Right common carotid artery plus branches (tissue), 1 donor: Measurements from ENCODE around the gene TSC22D1.

DNA sequence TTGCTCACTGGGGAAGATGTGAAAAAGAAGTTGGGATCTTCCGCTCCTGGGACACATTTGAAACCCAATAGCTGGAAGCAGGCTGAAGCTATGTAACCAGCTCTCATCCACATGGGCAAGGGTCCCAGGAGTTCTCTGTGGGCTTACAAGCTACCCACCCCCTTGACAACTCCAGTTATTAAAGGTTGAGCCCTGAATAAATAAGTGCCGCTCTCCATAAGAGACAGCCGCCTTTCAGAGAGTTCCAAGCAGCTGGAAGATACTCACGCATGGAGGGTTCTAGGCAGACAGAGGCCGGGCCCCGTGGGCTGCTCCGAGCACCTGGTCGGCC lies 22.9 kb downstream of the SERP2 start:
- PRO-cap = no peak

DNA sequence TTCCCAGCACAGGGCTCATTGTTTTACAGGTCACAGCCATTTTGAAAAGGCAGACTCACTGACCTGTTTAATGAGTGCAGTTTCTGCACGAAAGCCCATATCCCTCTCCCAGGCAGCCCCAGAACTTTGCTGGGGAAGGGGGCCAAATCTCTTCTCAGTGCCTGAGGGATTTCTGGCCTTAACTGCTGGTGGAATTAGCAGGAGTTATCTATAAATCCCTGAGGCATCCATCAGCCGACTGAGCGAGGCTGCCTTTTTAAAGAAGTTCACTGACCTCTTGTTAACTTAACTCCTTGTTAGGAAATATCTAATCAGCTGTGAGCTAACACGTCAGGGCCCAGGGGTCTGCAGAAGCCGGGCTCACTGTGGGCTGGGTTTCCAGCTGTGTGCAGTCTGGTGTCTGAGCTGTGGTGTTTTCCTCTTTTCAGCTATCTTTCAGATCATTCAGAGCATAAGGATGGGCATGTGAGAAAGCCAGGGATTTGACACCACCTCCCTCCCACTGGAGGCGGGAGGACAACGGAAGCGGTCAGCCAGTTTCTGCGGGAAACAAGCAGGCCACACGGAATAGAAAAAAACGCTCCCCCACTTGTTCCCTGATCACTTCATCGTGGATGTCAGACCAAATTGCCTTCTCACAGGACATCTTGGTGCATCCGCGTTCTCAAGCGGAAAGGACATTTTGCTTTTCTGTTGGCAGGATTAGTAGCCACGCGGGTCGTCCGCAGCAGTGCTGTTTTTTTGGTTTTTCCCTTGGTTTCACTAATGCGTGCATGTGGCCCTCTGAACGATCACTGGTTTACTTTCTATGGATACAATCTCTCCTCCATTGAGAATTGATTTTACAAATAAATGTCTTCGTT lies 23.5 kb downstream of the SERP2 start:
- PRO-cap = bidirectional peak, plus-strand start at position 366 of the sequence, minus-strand start at position 187 of the sequence

- PRO-cap = no peak
Observed at GRCh38 chr13:44516767-44517427, 59.2 kb downstream of the TSC22D1 start.

DNA sequence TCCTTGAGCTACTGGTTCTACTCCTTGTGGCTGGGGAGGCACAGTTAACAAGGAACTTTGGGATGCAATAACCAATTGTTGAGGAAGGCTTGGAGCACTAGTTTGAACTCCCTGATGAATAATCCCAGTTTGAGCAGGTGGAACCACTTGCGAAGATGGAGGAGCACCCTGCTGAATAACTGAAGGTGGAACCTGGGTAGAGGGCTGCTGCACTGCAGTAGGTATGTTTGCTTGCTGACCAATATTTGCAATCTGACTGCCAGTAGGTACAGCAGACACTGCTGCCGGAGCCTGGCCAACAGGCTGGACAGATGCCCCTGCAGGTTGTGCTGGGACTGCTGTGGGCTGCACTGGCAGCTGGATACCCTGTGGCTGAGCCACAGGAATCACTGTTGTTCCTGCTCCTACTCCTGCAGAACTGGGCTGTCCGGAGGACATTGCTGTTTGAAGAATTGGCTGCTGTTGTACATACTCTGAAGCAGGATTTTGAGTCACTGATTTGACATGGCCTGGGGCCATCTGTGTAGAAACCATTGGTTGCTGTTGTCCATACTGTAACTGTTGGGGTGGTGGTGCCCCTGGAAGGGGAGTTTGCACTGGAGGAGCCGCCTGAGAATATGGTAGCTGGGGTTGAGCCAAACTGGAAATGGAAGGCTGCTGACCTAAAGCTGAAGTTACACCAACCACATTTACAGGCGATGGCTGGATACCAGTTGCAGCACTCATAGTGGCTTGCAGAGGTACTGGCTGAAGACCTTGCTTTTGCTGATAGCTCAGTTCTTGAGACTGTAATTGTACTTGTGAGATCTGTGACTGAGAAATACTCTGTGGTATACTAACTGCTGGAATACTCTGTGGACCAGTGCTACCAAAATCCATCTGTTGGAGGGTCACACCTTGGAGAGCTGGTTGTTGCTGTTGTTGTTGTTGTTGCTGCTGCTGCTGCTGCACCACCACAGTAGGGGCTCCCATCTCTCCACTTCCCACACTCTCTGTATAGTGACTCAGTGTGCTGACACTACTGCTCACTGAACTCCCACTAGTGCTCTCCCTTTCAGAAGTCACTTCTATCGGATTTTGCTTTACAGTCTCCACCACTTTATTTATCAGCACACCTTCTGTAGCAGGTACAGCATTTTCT lies 2.1 kb downstream of the TSC22D1 start:
- PRO-cap = no peak

DNA sequence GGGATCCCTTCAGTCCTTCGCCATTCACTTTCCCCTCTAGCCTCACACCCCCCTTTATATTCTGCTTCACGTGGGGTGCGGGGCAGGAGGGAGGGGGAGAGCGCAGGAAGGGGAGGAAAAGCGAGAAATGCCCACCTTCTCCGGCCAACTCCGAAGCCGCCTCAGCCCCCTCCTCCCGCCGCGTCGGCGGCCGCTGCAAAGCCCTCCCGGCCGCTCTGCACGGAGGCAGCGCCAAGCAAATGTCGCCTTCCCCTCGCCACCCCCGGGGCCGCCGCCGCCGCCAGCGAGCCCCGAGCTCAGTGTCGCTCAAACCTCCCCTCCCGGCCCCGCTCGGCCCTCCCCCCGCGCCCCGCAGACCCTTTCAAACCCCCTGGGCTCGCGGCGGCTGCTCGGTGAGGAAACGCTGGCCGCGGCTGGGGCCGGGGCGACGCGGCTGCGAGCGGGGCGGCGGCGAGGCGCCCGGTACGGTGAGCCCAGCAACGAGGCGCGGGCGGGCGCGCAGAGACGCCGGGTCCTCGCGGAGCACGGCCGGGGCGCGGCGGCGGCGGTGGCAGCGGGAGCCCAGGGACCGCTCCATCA lies at the start of gene TSC22D1:
Gene TSC22D1, minus strand, starts transcription at position 31 of the 579 bp plus-strand sequence.
- PRO-cap = no peak

DNA sequence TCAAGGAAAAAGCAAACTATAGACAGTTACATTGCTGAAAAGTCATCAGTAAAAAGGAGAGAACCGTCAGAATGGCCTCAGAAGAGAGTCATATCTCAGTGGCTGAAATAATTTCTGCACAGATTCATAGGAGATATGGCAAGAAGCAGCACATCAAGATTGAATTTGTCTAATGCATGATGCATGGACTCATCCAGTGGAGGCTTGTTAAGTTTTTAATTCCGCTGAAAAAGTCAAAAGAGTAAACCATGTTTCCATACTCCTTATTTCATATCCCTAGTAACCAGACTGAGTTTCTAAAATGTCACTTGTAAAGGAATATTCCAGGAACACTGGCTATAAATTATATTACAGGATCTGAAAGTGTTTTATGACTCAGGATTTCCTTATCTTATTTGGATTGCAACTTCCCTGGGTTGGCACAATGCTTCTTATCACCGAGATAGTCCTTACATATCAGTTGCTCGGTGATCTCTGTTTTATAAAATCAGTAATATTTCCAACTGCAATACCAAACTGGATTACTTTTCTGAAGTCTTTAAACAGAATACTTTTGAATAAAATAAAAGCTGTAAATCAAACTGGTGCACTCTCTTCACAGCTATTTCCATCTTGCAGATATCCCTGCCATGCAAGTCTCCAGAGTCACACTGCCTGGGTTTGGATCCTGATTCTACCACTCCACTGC lies 180.2 kb upstream of the TSC22D1 start:
- PRO-cap = no peak

DNA sequence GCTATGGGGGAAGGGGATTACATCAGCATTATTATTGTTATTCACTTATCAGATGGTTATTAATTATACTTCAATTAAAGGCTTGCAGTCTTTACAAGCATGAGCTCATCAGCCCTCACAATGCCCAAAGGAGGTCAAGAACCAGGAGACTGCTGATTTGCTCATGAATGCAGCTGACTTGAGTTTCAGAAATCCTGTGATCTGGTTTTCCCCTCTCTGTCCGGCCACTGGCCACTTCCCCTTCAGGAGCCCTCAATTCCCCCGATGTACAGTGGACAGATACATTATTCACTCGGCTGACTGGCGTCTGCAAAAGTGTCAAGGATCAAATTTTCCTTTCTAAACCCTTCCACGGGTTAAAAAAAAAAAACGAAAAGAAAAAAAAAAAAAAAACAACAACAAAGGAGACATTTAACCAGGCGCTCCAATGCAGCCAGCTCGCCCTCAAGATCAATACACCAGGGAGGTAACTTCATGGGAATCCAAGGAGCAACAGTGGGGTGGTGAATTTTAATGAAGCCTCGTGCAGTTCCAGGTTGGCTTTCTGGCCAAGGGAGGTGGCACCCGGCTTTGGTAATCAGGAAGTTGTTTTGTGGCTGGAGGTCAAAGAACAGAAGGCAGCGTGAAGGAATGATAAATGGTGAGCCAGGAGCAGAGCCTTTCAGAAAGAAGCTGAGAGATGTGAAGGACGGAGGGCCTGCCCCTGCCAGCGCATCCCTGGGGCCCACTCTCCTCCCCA lies 188.0 kb upstream of the TSC22D1 start:
- PRO-cap = no peak

- PRO-cap = no peak
Observed at GRCh38 chr13:44931105-44931731, 58.1 kb downstream of the NUFIP1 start.

- PRO-cap = no peak
Observed at GRCh38 chr13:45108651-45109119, 11.6 kb upstream of the GTF2F2 start.

DNA sequence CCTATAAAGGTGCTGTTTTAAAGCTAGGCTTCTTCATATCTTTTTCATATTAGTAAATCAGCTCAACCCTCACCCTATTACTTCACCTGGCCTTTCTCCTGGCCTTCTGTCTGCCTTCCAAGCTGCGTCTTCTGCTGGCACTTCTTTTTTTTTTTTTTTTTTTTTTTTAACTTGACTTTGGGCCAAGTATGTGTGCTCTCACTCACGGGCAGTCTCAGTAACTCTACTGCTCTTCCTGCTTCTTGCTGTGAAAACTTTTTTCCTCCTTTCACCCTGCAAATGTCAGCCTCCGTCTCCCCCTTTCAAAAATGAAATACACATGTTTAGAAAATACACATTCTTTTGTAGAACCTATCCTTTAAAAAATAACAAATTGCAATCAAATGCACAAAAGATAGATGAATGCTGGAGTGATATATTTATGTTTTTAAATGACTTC lies 41.3 kb upstream of the KCTD4 start:
- PRO-cap = no peak

DNA sequence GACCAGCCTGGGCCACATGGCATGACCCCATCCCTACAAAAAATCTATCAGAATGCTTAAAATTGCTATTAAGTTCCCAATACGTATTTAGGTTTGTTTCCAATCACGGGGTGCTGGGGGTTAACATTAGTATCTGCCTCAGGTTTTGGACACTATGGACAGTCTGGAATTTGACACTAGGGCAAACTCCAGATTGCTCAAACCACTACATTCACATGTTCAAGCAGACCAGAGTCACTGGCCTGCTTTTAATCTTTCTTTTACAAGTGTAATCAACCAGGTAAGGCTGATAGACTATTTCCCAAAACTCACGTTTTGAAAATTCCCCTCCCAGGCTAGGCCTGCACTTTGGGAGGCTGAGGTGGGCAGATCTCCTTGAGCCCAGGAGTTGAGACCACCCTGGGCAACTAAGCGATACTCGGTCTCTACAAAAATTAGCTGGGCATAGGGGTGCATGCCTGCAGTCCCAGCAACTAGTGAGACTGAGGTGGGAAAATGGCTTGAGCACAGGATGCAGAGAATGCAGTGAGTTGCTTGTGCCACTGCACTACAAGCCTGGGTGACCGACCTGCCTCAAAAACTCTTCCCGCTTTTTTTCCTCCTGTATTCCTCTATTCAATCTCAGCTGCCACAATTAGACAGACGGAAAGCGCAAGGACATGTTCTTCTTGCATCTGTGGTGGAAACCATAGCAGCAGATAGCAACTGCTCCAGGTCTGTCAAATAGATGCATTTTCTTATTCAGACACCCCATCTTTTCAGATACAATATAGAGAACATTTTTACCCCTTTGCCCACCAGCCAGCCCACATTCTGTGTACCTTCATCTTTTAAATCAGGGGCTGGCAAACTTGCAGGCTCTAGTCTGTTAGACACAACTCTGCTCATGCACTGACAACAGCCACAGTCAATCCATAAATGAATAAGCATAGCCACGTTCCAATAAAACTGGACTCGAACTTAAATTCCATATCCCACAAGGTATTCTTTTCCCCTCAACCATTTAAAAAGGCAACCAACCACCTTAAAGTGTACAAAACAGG lies 4.9 kb downstream of the TPT1 start:
- PRO-cap = no peak

DNA sequence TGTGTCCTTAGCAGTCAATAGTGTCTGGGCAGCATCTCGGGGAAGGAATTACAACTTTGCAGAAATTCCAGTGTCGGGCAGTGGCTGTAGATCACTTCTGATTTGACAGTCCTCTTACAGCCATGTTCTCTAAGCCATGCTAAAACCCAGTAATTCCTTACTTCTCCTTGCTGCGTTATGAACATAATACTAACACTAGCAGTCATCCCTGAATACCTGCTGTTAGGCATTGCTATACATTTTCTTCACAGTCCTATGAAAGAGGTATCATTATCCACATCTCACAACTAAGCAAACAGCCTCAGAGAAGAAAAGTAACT lies 3.3 kb downstream of the SLC25A30 start:
- PRO-cap = no peak

DNA sequence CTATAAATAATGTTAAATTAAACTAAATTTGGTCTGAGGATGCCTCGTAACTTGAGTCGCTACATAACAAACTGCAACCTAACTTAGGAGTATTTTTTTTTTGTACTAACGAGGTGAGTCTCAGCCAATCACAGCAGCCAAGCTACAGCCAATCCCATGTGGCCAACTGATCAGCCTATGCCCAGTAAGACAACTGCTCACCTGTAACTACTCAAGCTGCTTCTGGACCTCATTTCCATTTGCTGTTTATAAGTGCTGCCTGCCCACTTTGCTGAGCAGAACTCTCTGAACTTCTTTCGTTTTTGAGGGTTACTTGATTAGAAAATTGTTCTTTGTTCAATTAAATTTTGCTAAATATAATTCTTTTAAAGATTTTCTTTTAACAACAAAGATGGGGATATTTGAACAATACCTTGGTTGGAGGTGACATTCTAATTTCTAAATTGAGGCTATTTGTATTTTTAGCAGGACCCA lies 3.8 kb downstream of the CPB2 start:
- PRO-cap = no peak

- PRO-cap = no peak
Observed at GRCh38 chr13:46103091-46103635, 1.7 kb downstream of the CPB2 start.

DNA sequence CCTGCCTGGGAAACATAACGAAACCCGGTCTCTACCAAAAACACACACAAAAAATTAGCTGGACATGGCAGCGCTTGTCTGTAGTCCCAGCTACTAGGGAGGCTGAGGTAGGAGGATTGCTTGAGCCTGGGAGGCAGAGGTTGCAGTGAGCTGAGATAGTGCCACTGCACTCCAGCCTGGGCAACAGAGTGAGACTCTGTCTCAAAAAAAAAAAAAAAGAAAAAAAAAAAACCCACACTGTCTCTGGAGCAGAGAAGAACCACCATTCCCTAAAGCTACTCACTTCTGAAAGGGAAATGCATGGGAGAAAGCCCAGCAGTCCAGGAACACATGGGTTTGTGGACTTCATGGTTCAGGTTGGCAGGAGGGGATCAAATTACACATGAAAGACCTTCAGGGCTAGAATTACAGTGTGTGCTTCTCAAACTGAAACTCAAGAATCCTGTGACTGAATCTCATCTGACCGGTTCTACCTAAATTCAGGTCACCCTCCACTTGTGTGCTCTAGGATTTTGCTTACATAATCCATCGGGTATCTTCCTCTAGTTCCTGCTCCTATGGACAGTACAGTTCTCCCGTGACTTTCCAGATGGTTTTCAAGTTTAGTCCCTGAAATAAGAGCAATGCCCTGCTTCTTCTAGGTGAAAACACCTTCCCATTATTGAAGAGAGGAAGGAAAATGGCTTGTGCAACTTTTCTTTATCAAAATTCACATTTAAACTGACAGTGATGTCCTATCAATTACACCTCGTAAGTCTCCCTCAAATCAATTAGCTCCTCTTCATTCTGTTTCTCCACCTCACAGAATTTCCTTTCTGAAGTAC lies 30.3 kb upstream of the CPB2 start:
- PRO-cap = no peak

GRCh38 chr13:46148149-46148685 lies 33.8 kb downstream of the LCP1 start:
- PRO-cap = no peak

- PRO-cap = no peak
Observed at GRCh38 chr13:46158483-46159179, 23.3 kb downstream of the LCP1 start.

- PRO-cap = no peak
Observed at GRCh38 chr13:46168721-46169292, 13.2 kb downstream of the LCP1 start.

GRCh38 chr13:46296900-46297497 lies 85.3 kb downstream of the LRRC63 start:
- PRO-cap = no peak

- PRO-cap = no peak
Observed at GRCh38 chr13:46386213-46386971, 660 bp downstream of the RUBCNL start.